Vein endothelial cell (primary cell): ENCODE measurements around the genes COMMD3 and PIP4K2A.

- CAGE, long polyA plus RNA = no peak
These were observed 133.4 kb downstream of the MLLT10 start for GRCh38 chr10:21667045-21668139.

GRCh38 chr10:21798397-21799059, 205.0 kb downstream of the DNAJC1 start:
- CAGE, long polyA plus RNA = no peak

GRCh38 chr10:21999851-22000394, 3.6 kb downstream of the DNAJC1 start:
- CAGE, long polyA plus RNA = no peak

DNA sequence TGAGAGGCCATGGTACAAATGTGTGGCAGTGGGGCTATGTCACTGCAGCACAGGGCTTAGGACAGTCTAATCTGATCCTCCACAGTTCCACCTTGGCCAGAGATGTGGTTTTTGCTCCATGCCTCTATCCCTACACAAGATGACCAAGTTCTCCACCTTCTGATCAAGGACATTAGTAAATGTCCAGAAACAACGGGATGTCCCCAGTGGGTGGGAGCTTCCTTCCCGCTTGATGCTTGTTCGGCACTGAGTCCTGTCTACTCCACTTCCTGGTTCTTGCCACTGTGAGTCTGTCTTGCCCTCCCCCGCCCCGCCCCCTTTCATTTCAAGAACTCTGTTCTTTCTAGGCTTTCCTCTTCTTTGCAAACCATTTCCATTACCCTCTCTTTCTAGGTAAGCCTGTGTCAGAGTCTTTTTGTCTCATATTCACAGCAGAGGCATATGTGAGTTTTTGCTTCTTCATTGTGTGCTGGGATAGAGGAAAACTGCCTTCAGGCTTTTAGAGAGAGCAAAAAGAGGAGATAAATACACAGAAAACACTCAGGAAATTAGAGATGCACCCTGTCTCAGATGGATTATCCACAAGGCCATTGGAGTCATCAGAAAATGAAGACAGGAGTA, 19.3 kb upstream of the DNAJC1 start:
- CAGE, long polyA plus RNA = no peak

GRCh38 chr10:22315770-22316842, at the start of gene COMMD3:
COMMD3 (plus strand) TSS chr10:22316388.
- CAGE, long polyA plus RNA = start-site peak on the plus strand at chr10:22316382-22316423, 298 and 123 reads in 2 replicates

DNA sequence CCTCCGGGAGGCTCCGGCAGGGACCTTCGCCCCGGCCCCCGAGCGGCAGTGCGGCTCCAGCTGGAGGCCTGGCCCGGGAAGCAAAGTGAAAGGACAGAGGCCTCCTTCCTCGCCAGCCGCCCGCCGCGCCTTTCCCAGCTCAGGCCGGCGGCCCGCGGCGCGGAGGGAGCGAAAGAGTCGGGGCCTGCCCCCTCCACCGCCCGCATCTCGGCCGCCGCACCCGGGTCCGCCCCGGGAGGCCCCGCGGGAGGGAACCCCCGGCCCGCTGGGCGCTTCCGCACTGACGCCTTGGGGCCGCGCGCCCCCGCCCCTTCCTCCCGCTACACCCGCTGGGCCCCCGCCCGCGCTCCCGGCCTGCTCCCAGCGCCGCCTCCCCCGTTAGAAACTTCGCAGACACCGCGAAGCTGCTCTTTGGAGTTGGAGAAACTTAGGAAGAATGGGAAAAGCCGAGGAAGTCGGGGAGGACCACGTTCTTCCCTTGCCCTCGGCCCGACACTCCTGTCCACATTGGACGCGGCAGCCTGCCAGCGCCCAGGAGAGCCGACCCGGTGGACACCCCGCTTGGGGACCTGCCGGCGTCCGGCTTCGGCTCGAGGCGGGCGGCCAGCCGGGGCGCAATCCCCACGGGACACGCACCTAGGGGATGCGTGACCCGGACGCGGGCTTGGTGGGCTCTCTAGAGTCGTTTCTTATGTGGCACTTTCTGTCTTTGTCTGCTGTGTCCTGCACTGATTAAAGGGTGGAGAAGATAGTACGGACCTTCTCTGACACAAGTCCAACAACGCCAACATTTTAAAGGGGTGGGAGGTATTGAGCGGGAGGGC, 4.3 kb upstream of the SPAG6 start:
- CAGE, long polyA plus RNA = no peak

DNA sequence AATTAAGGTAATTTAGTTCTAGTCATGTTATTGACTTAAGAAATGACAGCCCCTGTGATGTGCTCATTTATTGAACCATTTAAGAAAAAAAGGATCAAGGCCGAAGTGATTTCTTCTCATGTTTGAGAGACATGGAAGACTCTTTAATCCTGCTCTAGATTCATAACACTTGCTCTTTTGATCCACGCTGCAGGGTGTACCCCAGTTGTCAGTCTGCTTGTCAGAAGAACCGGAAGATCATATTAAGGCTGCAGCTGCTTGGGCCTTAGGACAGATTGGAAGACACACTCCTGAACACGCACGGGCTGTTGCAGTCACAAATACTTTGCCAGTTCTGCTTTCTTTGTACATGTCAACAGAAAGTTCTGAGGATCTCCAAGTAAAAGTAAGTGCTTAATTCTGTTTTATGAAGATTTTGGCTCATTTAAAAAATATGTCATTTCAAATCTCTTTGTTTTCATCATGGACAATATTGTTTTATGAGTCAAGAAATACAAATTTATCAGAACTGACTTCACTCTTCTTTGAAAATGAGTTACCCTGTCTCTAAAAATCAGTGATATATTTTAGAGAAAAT, 46.3 kb downstream of the SPAG6 start:
- CAGE, long polyA plus RNA = no peak

- CAGE, long polyA plus RNA = no peak
These were observed 172.8 kb downstream of the PIP4K2A start for GRCh38 chr10:22541157-22542496.

- CAGE, long polyA plus RNA = no peak
These were observed 106.5 kb downstream of the PIP4K2A start for GRCh38 chr10:22607833-22608342.

GRCh38 chr10:22613026-22613402, 101.4 kb downstream of the PIP4K2A start:
- CAGE, long polyA plus RNA = no peak

DNA sequence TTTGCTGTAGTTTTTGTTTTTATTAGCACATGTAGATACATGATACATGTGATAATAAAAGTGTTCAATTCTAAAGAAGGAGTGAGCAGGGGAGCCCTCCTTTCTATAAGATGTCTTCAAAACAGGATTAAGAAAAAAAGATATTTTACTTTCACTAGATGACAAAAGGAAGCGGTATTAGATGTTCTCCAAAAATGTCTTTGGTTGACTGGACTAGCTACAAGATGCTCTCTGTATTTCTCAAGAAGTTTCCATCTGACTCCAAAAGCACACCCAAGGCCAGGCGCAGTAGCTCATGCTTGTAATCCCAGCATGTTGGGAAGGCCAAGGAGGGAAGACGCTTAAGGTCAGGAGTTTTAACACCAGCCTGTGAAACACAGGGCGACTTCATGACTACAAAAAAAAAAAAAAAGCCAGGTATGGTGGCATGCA, 84.6 kb downstream of the PIP4K2A start:
- CAGE, long polyA plus RNA = no peak

DNA sequence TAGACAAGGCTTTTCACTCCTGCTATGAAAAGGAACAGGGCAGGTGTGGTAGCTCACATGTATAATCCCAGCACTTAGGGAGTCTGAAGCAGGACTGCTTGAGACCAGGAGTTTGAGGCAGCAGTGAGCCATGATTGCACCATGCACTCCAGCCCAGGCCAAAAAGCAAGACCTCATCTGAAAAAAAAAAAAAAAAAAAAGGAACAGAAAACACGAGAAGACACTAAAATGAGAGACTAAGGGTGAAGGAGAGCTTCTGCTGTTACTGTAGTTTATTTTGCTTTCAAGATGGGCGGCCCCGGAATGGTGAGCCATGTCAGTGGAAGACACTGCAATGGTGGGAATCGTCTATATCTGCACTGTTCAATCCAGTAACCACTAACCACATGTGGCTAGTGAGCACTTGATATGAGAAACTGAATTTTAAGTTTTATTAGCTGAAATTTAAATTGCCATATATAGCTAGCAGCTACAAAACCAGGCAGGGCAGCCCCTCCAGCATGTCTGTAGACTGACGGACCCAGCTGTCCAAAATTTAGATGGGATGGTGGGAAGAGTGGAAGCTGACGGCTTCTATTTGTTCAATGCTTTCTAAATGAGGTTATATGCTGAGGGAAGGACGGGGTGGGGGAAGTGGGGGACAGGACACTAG, 9.8 kb downstream of the PIP4K2A start:
- CAGE, long polyA plus RNA = no peak

DNA sequence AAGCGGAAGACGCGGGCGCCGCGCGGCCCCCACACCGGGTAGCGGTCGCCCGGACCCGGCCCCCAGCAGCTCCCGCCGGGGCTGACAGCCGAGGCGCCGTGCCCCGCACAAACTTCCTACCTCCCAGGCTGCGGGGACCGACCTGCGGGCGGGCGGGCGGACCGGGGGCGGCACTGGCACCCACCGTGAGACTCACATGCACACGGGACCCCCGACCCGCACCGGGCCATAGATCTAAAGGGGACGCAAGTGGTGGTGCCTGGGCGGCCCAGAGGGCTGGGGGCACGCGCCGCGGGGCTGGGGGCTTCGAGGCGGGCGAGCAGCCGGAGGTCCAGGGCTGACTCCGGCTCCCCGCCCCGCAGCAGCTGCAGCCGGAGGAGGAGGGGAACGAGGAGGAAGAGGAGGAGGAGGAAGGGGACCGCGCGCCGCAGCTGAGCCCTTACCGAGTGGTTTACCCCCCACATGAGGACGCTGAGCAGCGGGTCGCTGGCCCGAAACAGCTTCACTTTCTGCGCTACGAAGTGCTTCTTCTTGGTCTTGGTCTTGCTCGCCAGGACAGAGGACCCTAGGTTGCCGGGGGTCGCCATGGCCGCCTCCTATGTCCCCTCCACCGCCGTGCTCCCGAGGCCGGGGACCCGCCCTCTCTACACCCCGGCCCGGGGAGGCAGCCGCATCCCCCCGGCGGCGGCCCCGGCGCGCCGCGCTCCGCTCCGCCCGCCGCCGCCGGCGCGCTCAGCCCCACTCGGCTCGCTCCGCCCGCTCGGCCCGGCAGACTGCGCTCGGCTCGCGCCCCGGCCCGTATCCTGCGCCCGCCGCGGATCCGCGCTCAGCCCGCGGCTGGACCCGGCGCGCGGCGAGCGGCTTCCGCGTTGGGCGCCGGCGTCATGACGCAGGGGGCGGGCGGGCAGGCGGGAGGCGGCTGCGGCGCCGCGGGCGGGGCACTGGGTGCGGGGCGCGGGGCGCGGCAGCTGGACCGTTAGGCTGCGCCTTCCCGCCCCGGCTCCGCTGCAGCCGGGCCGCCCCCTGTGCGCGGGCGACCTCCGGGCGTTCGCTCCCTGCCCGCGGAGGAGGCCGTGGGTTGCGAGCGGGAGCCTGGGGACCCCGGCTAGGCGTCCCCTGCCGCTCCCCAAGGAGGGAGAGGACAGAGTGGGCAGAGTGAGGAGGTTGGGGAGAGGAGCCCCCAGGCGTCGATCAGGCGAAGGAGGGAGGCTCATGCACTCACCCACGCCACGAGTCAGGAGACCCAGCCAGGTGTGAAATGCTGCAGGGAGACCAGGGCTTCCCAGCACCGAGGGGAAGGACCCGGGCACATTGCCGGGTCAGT, at the start of gene PIP4K2A:
Gene PIP4K2A, minus strand, starts transcription at position 839 of the 1,324 bp plus-strand sequence.
- CAGE, long polyA plus RNA = no peak

- CAGE, long polyA plus RNA = no peak
These were observed 71.7 kb upstream of the MSRB2 start for GRCh38 chr10:23023684-23024098.

GRCh38 chr10:23067515-23067831, 27.9 kb upstream of the MSRB2 start:
- CAGE, long polyA plus RNA = no peak

DNA sequence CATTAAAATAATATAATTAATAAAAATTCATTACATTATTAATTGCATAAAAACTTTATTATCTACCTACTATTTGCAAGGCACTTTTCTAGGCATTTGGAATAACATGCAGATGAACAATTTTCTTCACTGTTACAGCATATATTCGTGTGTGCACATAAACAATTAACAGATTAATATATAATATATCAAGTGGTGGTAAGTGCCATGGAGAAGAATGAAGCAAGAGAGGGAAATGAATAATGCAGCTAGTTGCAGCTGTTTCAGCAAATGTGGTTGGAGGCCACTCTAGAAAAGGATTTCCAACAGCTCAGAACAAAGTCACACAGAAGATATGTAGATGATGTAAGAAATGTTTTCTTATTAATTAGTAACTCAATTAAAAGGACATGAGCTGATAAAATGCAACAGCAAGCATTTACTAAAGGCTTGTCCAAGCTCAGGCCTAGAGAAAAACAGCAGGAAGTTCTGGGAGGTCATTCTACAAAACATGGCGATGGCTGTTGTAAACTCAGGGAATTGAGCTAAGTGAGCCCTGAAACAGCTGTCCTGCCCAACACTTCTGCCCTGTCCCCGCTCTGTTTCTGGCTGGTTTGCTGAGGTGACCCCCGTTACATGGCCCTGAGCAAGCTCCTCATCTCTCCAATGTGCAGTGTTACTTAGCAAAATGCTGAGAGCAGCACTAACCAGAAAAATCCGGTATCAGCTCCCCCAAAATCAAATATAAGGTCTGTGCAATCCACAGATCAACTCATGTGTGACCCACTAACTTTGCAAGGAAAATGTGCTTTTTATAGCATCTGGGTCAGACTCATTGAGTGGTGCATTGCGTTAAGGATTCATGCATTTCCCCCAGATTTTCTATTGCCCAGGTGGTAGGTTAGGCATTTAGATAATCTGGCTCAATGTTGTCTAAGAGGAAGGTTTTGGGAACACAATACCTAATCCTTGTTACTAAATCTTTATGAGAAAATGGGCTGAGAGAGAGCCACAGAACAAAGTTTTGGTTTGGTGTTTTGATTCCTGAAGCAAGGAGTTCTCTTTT, 23.5 kb upstream of the C10orf67 start:
- CAGE, long polyA plus RNA = no peak

- CAGE, long polyA plus RNA = no peak
These were observed 73.5 kb downstream of the OTUD1 start for GRCh38 chr10:23512328-23512883.

DNA sequence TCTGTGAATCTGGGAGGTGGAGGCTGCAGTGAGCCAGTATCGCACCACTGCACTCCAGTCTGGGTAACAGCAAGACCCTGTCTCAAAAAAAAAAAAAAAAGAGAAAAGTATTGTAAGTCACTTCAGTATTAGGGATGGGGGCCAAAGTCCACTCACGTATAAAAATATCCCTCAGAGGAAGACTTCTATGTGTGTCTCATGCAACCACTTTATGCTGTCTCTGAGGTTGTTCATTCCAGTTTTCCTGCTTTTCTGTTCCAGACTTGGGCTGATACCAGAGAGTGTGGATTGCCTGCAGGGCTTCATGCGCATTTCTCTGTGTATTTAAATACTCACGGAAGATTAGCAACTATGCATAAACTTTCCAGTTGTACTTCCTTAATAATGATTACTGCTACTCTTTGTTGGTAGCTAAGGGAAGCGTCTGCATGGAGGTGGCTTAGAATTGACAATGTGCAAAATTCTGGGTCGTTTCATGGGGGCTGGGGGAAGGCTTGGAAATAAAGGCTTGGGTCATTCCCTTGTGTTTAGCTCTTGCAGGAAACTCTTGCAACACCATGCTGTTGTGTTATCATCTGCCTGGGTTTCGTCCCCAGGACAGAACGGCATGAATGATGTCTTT, 54.0 kb downstream of the KIAA1217 start:
- CAGE, long polyA plus RNA = no peak

- CAGE, long polyA plus RNA = no peak
These were observed 68.9 kb downstream of the KIAA1217 start for GRCh38 chr10:24277682-24278430.

DNA sequence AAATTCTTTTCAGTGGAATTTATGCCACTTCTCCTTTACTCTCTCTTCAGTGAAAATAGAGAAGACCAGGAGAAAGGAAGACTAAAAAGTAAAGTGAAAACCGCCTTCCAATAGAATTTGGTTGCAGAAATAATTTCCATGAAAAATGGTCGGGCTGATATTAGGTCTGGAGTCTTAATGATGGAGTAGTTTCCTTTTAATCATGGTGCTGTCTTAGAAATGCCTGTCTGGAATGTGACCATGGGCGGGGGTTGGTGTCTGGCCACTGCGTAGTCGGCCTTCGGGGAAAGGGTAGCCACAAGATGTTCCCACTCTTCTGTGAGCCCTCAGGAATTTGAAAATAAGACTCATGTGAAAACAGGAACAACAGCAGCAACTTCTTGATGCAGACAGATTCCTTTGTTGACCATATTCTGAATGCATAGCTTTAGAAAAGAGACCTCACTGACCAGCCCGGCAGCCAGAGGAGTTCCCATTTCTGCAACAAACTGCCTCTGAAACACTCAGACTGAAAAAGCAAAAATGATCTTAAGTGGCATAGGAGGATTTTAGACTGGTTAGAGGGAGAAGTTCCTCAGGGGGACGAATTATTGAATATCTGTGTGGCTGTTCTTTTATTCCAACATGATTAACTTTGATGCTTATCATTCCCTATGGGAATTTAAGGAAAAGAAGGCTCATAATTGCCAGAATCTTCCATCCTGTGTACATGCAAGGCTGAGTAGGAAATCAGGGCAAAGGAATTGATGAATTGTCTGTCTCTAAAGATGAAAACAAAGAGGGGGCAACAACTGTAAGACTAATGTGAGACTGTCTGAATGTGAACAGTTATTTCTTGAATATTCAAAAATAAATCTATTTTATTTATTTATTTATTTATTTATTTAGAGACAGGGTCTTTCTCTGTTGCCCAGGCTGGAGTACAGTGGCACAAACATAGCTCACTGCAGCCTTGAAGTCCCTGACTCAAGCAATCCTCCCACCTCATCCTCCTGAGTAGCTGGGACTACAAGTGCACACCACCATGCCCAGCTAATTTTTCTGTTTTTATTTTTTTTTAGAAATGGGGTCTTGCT, 177.1 kb downstream of the KIAA1217 start:
- CAGE, long polyA plus RNA = no peak